Peritoneum (tissue), 1 donor: Measurements from ENCODE around the gene HOMER1.

- PRO-cap: no peak
Observed at GRCh38 chr5:77761562-77762107, 14.5 kb downstream of the TBCA start.

- PRO-cap: no peak
Observed at GRCh38 chr5:78173741-78174059, 120.8 kb downstream of the AP3B1 start.

GRCh38 chr5:78498012-78498873 lies 137.8 kb downstream of the SCAMP1 start:
- PRO-cap: no peak

DNA sequence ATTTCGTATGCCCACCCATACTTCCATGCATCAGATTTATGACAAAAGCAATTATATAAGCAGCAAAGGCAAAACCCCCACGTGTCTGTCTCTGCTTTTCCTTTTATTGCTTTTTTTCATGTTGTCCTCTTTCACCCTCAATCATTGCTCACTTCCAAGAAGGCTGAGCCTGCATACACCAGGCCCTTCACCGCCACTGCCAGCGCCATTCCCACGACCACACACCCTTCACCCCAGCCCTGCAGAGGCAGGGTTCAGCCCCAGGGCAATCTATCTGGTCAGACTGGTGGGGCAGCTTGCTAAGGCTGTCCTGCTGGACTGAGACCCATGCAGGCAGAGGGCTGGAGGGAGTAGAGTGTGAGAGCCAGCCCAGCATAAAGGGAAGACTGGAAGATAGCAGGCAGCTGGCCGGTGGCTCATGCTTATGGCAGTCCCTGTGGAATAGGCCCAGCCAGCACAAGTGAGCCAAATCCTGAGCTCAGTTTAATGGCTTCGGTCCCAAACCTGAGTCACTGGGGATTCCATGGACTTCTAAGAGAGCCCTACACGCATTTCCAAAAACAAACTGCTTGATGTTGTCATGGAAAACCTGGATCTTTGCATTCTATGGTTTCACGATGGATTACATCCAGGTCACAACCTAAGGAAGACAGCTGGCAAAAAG lies 143.9 kb downstream of the LHFPL2 start:
- PRO-cap: no peak

GRCh38 chr5:78534240-78534758 lies 114.3 kb downstream of the LHFPL2 start:
- PRO-cap: no peak

DNA sequence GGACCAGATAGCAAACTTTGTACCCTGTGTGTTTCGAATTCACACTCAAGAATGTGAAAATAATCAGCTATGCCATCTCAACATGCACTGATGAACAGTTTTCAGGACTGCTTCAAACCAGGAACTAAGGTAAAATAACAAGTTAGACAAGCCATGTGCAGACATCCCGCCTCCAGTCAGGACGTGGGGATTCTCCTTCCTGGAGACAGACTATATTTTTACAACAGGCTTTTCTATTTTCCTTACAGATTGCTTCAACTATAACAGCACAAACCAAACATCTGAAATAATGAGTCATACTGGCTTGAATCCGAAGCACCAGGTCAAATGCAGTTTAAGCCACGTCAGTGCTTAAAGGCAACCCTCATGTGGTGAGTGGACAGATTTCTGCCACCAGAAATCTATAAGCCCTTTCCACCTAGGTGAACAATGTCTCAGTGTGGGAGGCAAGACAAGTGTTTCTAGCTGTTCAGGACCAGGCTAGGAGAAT lies 53.5 kb downstream of the LHFPL2 start:
- PRO-cap: no peak

DNA sequence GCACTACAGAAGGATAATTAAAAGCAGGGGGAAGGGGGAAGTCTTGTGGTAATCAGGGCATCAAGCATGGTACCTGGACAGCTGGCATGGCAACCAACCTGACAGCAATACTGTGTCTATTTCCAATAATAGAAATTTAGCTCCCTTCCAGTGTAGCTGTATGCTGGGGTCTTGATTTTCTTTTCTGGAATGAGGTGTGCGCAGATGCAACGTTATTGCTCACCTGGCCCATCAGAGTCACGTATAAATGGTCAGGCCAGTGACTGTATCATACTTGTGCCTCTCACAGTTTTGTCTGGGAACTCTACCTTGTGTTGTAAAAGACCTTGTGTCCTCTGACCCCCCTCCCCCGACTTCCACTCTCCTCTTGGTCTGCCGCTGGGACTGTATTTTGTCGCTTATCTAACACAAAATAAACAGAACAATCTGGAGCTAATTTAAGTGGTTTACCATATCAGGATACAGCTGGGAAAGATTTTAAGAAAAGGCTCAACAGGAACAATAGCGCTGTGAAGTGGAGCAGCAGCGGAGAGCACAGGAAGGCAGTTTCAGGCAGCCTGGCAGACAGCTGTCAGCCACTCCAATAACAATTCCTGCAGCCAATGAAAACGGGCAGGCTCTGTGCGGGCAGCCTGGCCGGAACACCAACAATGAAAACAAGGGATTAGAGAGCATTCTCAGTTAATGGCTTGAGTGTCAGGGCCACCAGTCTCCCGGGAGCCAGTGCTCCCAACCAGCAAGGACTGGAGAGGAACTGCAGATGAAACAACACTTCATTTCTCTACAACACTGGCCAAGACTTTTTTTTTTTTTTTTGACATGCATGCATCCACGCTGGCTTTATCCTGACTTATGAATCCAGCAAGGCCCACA lies 76.9 kb downstream of the ARSB start:
- PRO-cap: no peak

- PRO-cap: no peak
Observed at GRCh38 chr5:78974944-78975217, 10.2 kb downstream of the ARSB start.

GRCh38 chr5:78985701-78986389 lies 735 bp upstream of the ARSB start:
- PRO-cap: no peak

GRCh38 chr5:79032134-79032849 lies 37.2 kb downstream of the DMGDH start:
- PRO-cap: no peak

- PRO-cap: no peak
Observed at GRCh38 chr5:79068221-79069060, 1.0 kb downstream of the DMGDH start.

GRCh38 chr5:79074645-79075080 lies 5.1 kb downstream of the BHMT2 start:
- PRO-cap: no peak

GRCh38 chr5:79076738-79077345 lies 7.3 kb downstream of the BHMT2 start:
- PRO-cap: no peak

DNA sequence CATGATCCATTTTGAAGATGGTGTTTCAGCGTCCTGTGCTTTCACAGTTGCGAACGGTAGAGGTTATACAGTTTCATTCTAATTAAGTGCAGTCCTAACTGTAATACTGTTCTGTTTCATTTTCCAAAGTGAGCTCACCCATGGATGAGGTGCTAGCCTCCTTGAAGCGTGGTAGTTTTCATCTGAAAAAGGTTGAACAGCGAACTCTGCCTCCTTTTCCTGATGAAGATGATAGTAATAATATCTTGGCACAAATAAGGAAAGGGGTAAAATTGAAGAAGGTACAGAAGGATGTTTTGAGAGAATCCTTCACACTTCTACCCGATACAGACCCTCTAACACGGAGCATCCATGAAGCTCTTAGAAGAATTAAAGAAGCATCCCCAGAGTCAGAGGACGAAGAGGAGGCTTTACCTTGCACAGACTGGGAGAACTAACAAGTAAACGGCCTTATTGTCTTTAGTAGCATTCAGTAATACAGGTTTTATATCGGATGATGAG lies 80.0 kb downstream of the JMY start:
- PRO-cap: no peak

- PRO-cap: no peak
Observed at GRCh38 chr5:79512638-79512944, 1.3 kb downstream of the HOMER1 start.

DNA sequence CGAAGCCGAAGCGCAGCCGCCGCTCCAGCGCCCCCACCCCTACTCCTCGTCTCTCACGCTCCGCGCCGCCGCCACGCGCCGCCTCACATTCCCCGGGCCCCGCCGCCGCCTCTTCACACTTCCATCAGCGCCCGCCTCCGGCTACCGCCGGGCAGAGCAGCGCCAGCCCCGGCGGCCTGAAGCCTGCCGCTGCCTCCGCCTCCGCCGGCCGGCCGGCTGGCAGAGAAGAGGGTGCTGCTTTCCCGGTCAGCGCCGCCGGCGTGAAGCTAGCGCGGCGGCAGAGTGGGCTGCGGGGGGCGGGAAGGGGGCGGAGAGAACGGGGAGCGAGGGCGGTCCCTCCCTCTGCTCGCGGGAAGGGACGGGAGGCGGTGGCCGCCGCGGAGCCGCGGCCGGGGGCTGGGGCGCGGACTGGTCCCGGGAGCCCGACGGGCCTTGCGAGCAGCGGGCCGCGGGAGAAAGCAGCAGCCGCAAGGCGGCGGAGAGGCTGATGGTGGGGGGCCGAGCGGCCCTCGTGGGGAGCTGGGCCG lies at the start of gene HOMER1:
TSS of gene HOMER1 (minus strand) at position 284 of the 527 bp plus-strand sequence.
- PRO-cap: bidirectional peak, plus-strand start at position 351 of the sequence, minus-strand start at position 110 of the sequence

GRCh38 chr5:79547124-79547448 lies 33.2 kb upstream of the HOMER1 start:
- PRO-cap: no peak

DNA sequence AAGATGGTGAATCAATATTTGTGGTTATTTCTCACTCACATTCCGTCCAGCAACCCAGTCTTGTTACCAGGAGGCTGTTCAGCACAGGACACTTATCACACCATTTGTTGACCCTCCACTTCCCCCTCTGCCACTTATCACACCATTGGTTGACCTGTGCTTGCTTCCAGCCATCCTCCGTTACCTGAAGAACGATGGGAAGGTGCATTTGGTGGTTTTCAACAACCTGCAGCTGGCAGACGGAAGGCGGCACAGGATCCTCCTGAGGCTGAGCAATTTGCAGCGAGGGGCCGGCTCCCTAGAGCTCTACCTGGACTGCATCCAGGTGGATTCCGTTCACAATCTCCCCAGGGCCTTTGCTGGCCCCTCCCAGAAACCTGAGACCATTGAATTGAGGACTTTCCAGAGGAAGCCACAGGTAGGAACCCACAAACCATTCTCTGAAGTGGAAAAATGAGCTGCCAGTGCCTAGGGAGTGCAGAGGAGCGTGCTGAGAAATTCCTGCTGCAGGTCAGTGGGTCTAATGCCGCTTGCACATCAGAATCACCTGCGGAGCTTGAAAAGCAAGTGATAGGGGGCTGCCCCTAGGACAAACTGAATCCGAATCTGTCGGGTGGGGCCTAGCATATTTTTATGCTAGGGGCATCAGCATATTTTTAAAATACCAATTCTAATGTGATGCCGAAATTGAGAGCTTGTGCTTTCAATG lies 20.6 kb downstream of the THBS4 start:
- PRO-cap: no peak

- PRO-cap: no peak
Observed at GRCh38 chr5:80079893-80080141, 44.7 kb downstream of the THBS4 start.

- PRO-cap: no peak
Observed at GRCh38 chr5:80184177-80184913, 71.5 kb downstream of the SERINC5 start.